AG09319 (cell line): ENCODE results near the gene ULBP3.

- RRBS: no CpG with 5 or more reads among the region's 13 CpGs
Observed at GRCh38 chr6:148364014-148364920, 21.6 kb downstream of the SASH1 start.

GRCh38 chr6:148397931-148398760 is 55.5 kb downstream of the SASH1 start:
- RRBS: no CpG with 5 or more reads among the region's 12 CpGs

GRCh38 chr6:148700630-148701130 is 46.1 kb upstream of the UST start:
- RRBS: no CpG with 5 or more reads among the region's 6 CpGs

GRCh38 chr6:148747161-148748250 is 676 bp downstream of the UST start:
- RRBS: 1% methylated on average over 43 of the region's 116 CpGs

GRCh38 chr6:149271819-149272104 is 45.8 kb upstream of the TAB2 start:
- RRBS: no CpG with 5 or more reads among the region's 3 CpGs

DNA sequence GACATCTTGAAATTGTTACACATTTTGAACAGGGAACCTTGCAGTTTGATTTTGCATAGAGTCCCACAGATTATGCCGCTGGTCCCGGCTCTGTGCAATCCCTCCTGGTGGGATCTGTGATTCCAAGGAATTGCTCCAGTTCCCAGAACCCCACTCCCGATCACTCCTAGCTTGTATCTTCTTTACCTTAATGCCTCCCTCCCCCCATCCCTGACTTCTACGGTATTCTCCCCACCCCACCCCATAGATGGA is 38.4 kb downstream of the ZC3H12D start:
- RRBS: no CpG with 5 or more reads among the region's 4 CpGs

DNA sequence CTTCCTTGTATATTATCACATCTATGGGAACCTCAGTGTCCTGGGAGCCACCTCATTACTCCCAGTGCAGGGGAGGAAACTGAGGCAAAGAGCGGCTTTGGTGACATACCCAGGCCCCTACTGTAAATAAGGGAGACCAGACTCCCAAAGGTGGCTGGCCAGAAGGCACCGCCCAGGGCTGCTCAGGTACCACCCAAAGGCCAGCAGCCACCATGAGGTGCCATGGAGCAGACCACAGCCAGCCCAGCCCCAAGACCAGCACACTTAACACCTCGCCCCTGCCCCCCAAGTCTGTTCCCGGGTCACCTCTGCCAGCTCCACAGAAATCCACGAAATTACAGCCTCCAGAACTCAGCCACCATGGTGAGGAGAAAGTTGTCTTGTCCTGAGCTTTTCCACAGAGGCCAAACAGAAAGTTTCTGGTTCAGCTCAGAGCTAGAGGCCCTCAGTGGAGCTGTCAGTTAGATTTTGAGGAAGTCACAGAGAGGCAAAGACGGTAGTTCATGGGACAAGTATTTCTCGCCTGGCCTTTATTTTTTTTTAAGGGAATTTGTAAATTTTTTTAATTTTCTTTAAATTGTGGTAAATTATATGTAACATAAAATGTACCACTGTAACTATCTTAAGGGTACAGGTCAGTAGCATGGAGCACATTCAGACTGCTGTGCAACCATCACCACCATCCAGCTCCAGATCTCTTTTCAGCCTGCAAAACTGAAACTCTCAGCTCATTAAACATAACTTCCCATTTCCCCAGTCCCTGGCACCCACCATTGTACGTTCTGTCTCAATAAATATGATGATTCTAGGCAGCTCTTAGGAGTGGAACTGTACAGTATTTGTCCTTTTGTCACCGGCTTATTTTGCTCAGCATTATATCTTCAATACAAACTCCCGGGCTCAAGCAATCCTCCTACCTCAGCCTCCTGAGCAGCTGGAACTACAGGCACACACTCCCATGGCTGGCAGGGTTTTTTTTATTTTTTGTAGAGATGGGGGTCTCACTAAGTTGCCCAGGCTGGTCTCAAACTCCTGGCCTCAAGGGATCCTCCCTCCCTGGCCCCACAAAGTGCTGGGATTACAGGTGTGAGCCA is 1.7 kb downstream of the ZC3H12D start:
- RRBS: 80% methylated on average over 1 of the region's 10 CpGs

DNA sequence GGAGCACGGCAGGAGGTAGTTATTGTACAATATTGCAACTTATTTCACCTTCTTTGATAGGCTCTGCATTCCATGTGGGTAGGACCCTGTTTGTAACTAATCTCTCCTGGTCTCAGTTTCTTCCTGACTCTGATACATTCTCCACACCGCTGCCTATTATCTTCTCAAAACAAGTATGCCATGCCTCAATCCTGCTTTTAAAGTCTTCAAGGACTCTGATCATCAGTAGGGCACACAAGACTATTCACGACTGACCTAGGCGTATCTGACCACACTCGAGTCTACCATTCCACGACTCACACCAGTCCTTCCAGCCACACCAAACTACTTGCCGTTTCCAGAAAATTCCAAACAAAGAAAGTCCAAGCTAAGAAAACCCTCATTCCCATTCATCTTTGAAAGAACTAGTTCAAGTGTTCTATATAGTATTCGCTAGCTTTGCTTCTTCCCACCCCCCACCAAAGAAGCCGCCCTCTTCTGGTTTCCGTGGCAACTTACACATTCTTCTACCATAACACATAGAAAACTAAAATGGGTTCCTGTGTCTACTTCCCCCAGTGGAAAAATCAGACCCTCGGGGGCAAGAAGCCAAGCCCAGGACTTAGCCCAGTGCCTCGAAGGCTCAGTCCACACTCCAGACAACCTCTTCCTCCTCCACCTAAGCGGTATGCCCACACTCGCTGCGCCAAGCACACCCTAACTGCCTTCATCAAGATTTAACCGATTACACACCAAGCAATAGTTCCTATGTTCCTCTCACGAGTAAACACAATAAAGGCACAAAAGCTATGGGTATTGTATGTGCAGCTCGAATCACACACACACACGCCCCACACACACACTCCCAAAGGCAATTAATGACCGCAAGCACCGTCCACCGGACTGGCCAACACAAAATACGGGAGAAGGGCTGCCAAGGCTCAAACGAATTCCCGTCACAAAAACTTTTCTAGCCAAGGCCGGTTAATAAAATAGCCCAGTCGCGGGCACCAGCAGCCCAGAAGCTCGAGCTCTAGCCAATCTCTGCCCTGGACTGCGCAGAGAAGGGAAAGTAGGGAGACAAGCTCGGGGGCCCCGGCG is 673 bp downstream of the PPIL4 start:
- RRBS: 1% methylated on average over 4 of the region's 33 CpGs

- RRBS: no CpG with 5 or more reads among the region's 10 CpGs
Observed at GRCh38 chr6:149701572-149702398, 16.1 kb downstream of the LATS1 start.

GRCh38 chr6:149837132-149837753 is 26.9 kb downstream of the LRP11 start:
- RRBS: no CpG with 5 or more reads among the region's 10 CpGs

GRCh38 chr6:149861900-149862687 is 2.1 kb downstream of the LRP11 start:
- RRBS: no CpG with 5 or more reads among the region's 16 CpGs

DNA sequence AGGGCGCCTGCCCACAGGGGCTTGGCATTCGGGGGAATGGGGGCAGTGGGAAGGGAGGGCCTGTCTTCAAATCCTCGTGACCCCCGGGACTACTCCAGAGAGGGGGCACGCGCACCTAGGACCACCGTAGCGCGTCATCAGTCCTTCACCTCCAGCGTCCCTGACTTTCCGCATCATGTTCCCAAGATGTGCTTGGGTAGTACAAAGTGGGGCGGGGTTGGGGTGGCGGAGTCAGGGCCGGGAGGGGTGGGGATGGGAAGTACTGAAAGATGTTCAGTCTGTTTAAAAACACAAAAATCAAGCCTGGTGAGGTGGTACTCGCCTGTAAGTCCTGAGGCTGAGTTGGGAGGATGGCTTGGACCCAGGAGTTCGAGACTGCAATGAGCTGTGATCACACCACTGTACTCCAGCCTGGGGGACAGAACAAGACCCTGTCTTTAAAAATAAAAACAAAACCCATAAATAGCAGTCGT is 440 bp upstream of the LRP11 start:
- RRBS: no CpG with 5 or more reads among the region's 17 CpGs

DNA sequence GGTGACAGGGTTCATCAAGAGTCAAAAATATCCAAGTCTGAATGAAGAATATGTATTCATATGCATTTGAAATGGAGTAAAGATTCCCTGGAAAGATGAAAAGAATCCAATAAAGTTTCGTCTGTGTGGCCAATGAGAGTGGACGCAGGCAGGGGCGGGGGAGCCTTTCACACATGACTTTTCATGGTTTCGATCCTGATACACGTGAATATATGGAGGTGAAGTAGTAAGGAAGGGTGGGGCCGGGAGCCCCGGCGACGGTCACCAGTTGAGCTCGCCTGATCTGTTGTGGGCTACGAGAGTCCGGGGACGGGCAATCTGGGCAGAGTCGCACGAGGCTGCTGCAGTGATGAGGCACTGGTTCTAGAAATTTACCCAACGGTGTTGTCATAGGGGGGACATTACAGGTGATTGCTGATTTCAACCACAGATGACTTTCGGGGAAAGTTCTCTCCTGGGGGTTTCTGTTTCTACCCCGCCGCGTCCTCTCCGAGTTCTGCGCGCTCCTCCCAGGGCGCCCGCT is 12.0 kb upstream of the RAET1L start:
- RRBS: 10% methylated on average over 6 of the region's 25 CpGs

DNA sequence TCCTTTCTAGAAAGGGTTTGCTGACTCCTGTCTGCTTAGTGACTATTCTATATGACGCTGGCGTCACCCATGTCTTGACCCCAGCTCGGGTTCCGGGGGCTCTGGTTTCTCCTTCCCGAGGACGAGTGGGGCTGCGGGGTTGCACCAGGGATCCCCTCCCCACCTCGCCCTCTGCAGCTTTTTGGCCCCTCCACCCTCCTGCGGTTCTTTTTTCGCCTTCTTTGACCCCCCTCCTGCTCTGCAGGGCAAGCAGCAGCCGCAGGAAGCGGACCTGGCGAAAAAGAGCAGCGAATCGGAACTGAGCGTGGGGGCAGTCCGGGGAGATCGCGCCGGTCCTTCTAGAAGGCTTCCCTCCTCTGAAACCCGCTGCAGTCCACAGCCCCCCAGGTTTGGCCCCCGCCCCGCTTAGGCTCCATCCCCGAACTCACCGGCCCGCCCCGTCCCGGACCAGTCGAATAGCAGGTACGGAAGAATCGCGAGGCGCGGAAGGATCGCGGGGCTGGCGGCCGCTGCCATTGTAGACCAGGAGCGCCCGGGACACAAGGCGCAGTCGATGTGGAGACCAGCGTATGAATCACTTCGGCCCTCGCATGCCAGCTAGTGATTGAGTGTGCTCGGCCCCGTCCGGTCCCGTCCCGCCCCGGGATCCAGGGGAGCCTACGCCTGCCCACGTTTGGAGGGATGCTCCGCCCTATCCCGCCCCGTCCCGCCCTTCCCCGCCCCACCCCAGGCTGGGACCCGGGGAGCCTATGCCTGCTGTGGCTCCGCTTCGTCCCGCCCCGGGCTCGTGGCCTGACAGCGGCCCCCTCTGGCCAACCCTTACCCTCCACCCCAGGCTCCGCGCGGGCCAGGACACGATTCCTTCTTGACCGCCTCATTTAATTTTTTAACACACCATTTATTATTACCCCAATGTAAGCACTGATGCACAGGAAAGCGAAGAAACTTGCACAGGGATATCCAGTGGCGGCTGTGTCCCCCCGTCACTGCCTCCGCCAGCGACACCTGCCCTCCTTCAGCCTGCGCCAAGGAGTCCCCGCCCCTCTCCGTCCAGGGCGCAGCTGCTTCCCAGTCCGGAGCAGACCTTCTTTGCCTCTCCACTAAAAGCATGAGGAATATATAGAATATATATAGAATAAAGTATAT is at the start of gene ULBP3:
Gene ULBP3 (minus strand): TSS at position 571 of the 1,146 bp plus-strand sequence.
- RRBS: under 1% methylated on average over 17 of the region's 80 CpGs

- RRBS: no CpG with 5 or more reads among the region's 7 CpGs
Observed at GRCh38 chr6:150154268-150154917, 11.5 kb downstream of the PPP1R14C start.

GRCh38 chr6:150324159-150324514 is 44.7 kb upstream of the IYD start:
- RRBS: no CpG with 5 or more reads among the region's 5 CpGs

DNA sequence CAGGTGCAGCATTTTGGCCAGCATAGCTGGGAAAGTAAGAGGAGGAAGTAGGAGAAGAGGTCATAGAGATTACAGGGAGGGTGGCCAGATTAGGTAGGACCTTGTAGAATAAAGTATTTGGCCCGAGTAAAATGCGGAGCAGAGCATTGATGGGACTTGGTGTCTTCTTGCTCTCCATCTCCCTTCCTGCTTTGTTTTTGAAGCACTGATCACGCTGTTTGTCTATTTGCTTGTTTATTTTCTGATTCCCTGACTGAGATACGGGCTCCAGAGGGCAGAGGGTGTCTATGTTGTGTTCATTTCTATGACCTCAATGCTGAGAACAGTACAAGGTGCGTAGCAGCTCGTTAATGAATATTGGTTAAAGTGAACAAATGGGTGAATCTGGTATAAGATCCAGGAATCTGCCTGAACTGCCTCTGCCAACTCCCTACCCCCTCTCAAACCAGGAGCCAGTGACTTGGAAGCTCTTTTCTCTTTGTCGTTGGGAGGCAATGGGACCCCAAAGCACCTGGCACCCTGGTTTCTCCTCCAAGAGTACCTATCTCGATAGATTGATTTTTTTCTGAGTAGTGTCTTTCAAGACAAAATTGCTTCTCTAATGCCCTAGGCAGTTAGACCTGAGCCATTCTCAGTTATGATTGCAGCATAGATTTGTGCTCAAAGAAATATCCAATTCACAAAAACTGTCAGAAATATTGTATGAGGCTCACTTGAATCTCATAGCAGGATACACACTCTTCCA is 88.5 kb downstream of the IYD start:
- RRBS: no CpG with 5 or more reads among the region's 8 CpGs

DNA sequence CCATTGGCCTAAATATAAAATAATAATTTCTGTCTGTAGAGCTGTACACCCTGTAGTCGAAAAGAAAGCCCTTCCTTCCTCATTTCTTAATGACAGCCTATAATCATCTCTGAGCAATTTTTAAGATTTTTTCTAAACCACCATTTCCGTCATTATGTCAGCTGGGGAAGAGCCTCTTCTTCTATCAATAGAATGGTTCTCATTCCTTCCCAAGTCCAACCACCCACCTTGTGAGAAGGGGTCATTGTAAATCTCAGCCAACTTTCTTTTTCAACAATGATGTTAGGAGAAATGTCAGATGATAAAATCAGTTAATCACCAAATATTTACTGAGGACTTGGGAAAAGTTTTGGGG is 91.8 kb downstream of the PLEKHG1 start:
- RRBS: no CpG with 5 or more reads among the region's 2 CpGs

DNA sequence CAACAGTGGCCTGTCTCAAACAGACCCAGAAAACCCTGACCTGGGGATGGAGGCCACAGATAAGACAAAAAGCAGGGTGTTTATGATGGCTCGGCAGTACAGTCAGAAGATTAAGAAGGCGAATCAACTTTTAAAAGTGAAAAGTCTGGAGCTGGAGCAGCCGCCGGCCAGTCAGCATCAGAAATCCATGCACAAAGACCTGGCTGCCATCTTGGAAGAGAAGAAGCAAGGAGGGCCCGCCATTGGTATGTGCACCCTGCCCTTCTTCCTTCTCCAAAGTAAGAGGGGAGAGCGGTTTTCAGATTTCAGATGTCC is 33.6 kb upstream of the MTHFD1L start:
- RRBS: no CpG with 5 or more reads among the region's 6 CpGs

GRCh38 chr6:150857549-150858065 is 7.9 kb upstream of the MTHFD1L start:
- RRBS: no CpG with 5 or more reads among the region's 5 CpGs